ENCODE measurements around a stretch of chr3.

DNA sequence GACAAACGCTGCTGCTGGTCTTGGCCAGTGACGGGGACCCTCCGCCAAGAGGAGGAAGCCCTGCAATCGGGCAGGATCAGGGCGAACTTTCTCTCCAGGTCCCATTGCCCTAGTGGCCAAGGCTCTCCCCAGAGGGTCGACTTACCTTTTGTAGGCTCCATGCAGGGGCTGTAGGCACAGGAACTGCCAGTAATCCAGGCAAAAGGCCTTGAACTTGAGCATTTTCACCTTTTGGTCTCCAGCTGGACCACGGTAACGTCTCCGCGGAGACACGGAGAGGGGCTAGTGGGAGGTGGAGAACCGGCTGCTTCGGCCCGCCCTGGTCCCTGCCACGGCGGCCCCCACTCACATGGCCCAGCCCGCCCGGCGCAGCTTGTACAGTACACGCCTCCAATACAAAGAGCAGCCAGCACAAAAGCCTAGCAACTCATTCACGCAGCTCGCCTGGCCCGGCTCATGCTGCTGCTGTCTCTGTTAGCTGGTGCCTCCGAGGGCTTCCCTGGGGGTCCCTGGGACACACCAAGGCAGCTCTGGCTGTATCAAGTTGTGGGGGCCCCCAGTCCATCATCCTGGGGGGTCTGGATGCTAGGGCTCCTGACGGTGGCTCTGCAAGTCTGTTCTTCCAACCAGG is 31.0 kb downstream of the IQSEC1 start:
- RRBS, result 84% methylated on average over 12 of the region's 25 CpGs

DNA sequence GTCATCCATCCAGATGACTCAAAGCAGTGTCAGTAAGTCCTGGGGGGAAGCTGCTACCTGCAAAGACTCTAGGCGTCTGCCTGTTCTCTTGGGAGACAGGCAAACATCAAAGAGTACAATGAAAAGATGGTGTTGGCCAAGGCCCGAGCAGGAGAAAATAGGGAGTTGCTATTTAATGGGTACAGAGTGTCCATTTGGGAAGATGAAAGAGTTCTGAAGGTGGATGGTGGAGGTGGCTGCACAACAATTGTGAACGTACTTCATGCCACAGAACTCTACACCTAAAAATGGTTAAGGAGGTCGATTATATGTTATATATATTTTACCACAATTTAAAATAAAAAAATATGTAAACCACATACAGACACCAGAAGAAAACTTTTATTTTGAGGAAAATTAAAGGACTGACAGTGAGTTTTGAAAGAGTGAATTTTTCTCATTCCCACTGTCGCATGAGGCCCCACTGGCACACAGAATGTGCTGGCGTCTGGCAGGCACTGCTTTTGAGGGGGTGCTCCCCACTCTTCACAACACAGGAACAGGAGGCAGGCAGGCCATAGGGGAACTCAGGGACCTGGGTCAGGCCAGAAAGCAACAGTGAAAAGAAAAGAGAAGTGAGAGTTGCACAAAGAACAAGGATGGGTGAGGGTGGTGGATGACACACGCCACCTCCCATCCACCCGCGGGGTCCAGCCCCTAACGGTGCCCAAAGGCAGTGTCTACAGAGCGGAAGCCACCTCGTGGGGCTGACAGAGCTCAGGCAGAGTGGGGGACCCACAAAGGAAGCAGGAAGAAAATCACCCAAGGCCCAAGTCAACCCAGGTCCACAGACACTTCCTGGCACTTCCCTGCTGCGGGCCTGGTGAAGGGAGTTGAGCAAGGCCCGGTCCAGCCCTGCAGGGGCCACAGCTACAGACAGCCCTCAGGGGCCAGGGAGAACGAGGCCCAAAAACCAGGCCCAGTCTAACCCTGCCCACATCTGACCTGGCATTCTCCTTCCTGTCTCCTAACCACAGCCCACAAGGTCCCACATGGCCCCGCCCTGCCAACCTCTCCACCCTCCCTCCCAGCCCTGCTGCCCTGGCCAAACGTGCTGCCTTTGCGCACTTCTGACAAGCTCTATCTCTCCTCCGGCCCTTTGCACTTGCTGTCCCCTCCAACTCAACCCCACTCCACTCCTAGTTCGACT is 6.2 kb downstream of the NUP210 start:
- RRBS, result no CpG with 5 or more reads among the region's 20 CpGs

DNA sequence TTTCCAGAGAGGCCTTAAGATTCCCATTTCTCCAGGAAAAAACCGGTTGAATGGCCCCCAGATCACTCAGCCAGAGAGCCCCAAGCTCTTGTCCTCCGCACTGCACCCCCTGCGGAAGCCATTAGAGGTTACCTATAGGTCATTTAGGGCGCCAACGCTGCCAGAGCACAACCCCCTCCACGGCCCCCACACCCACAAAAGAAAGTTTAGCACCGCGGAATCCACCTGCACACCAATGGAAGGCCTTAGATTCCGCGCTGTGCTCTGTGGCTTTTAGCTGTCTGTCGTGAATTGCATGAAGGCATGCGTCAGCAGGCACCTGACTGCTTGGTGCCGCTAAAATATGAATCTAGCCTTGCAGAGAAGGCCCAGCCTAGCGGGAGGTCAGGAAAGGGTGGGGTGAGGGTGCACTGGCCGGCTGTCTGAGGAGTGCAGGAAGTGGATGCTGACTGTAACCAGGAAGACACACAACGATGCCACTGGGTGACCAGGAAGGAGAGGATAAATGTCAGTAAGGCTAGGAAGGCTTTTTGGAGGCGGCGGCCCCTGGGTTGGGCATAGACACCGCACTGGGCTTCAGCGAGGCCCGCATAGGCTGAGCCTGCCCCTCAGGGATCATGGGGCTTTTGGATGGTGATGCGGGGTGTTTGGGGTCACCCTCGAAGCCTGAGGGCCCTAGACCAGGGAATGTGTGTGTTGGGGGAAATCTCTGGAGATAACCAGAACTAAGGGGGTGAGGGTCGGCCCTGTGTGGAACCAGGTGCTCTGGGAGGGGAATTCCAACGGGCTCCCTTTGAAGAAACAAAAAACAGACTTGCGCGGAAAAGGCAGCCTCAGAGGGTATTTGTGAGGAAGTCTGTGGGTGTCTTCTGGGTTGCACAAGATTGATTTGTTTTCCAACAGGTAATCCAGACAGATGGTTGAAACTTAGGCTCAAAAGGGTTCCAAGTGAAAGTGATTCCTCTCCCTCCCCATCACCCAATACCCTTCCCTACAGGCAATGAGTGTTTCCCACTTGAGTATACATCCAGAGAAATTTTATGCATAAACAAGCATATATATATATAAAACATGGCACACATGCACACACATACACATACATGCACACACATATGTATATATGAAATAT is 1.1 kb upstream of the NUP210 start:
- RRBS, result 42% methylated on average over 1 of the region's 27 CpGs

DNA sequence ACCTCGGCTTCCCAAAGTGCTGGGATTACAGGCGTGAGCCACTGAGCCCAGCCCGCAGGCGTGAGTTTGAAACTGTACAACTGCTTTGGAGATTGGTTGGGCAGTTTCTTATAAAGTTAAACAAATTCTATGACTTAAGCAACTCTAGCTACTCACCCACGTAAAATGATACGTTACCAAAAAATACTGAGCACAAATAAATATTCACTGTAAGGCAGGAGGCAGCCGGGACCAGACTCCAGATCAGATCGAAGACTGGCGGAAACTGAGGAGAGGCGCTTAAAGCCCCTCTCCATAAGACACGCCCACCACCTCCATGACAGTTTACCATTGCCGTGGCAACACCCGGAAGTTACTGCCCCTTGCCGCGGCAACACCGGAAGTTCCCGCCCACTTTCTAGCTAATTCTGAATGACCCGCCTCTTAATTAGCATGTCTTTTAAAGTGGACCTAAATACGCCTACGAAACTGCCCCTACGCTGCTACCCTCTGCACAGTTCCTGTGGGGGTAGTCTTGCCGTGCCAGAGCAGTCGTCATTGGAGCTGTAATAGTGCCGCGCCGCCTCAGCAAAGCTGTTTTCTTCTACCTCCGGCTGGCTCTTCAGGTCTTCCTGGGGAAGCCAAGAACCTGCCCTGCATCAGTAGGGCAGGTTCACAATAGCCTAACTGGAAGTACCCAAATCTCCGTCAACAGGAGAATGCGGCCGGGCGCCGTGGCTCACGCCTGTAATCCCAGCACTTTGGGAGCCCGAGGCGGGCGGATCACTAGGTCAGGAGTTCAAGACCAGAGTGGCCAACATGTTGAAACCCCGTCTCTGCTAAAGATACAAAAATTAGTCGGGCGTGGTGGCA is 28.3 kb upstream of the HDAC11 start:
- RRBS, result no CpG with 5 or more reads among the region's 39 CpGs

GRCh38 chr3:13480530-13481598 is 758 bp downstream of the HDAC11 start:
- RRBS, result 2% methylated on average over 8 of the region's 53 CpGs

- RRBS, result 60% methylated on average over 2 of the region's 10 CpGs
Measured at GRCh38 chr3:13532001-13532558, 16.8 kb upstream of the FBLN2 start.

DNA sequence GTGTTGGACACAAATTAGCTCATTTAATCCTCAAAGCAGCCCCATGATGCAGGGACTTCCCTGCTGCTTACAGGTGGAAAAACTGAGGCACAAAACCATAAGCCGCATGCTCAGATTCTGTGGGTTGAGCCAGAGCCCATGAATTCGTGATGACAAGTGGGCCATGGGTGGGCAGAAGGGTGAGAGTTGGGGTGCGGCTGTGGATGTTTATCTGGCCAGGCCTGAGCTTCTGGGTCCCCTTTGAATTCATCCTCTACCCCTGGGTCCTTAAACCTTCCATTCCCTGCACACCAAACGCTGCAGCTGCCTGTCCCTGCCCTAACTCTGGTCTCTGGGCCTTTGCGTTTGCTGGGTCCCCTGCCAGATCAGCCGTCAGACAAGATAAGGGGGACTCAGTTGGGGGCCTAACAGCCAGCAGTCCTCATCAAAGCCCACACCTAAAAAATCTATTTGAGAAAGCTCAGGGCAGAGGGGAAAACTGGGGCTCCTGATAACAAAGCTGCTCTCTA is 26.3 kb downstream of the FBLN2 start:
- RRBS, result no CpG with 5 or more reads among the region's 6 CpGs

DNA sequence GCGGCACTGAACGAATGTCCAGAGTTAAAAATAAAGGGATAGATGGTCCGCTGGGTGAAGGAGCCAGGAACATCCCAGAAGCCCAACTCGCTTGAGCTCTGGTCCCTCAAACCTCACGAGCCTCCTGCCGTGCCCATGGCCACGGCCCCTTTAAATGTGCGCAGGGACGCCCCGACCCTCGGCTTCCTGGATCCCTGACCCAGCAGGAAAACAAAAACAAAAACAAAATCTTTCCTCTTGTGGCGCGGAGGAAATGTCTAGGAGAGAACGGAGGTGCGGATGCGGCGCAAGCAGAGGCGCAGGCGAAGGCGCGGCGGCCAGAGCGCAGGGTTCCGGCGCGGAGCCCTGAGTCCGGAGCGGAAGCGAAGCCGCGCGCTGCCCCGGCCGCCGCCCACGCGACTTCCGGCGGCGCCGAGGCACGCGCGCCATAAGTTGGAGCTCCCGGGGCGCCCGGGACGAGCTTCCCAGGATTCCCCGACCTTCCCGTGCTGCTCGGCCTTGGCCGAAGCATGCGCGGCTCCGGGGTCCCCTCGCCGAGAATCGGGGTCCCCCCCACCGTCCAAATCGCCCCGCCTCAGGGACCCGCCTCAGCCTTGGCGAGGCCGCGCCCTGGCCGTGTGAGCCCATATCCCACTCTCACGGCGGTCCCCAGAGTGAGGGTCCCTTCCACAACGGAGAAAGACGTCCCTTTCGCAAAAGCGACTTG is 52.9 kb upstream of the WNT7A start:
- RRBS, result 7% methylated on average over 12 of the region's 72 CpGs

DNA sequence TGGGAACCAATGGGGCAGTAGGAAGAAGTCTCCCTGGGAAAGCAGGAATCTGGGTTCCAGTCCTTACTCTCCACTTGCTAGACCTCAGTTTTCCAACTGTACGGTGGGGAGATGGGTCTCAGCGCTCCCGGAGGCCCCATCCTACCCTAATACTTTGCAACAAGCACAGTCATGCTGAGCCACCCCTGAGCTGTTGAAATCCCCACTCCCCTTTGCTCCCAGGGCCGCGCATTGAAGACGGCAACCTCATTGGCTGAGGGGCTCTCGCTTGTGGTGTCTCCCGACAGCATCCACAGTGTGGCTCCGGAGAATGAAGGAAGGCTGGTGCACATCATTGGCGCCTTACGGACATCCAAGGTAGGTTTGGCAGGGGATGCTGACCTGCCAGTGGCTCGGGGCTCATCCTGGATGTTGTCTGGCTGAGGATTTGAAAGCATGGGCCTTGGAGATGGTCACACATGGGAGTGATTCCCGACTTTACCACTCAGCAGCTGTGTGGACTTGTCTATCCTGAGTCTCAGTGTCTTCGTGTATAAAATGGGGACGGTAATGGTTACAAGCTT is 5.8 kb downstream of the TMEM43 start:
- RRBS, result no CpG with 5 or more reads among the region's 15 CpGs

DNA sequence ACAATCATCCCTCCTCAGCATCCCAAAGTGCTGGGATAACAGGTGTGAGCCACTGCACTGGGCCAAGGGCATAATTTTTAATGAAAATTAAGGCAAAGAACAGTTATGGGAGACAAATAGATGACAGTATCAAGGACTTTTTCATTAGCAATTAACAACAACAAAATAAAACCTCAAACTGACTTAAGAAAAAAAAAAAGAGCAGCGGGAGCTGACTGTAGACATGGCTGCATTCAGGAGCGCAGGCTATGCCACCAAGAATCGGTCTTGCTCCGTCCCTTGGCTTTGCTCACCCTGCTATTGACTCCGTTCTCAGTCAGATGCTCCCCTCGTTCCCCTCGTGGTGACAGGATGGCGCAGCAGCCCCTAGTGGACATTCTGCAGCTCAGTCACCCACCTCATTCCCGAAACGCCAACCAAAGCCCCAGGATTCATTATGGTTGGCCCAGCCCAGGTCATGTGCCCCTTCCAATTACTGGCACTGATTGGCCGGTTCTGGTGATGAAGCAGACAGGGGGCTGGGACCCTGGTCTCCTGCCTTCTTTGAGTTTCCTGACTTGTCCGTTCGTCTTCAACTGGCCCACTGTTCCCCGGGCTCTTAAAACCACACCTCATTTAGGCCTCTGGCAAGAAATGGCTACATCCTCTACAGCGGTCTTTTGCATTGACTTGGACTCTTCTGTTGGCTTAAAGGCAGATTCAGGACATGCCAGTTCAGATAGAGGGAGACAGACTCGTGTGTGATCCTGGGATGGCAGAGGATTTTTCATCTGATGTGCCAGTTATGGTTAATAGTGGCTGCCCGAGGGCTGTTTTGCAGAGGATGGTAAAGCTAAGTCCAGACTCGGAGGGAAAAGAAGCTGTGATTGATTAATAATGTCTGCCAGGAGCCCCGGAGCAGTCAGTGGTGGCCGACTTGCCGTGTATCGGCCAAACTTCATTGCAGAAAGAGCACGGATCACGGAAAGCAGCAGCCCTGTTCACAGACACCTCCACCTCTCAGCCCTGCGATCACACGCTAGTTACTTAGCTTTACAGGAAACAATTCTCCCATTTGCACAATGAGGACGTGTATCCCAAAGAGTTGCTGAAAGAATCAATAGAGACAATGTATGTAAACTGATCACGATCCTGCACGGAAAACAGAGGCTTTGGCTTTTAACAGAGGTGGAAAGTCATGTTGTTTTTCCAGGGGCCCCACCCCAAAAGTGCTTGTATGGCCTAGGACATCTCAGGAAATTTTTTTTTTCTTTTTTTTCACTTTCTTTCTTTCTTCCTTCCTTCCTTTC is 37.8 kb downstream of the LSM3 start:
- RRBS, result no CpG with 5 or more reads among the region's 29 CpGs

DNA sequence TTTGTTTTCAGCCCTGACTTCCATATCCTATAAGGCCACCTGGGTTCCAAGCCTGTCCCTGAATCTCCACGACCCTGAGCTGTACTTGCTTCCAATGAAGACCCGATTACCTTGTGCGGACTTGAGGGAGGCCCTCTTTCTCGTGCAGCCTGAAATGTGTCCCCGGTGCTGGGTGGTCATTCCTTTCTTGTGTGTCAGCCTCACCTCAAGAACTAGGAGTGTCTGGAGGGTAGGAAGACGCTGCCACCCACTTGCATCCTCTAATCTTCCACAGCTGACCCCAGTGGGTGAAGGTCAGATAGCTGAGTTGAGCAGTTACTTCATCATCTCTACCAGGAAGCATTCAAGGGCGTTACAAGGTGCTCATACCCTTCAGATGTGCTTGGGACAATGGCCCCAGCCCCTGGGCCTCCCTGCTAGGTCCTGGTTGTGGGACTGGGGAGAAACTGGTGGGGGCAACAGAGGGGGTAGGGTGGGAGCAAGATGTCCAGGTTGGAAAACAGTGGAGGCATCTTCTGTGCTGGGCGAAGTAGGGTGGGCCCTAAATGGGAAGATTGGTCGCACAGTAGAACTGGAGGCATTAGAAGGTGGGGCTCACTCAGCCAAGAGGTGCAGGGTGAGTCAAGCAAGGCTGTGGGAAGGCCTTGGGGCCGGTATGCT is 74.2 kb downstream of the LSM3 start:
- RRBS, result no CpG with 5 or more reads among the region's 10 CpGs

DNA sequence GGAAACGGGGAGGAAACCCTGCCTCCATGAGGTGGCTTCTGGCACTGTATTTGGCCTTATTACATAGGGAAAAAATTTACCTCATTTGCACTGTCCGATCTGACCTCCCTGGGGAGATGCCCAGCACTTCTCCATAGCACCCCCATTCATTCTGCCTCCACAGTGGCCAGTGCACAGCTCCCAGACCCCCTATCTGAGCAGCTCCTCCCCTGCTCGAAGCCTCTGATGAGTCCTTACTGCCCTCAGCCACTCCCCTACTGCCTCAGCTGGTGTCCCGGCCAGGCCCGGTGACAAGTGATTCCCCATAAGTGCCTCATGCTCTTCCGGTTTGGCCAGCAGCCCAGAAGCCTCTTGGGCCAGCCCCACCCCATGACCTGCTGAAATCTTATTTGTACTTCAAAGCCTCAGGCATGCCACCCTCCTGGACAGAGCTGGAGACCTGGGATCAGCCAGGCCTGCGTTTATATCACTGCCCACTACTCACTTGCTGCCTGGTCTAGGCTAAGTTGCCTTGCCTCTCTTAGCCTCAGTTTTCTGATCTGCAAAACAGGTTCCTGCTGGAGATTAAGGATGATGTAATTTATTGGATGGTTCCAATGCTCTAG is 30.6 kb upstream of the SLC6A6 start:
- RRBS, result 14% methylated on average over 1 of the region's 7 CpGs

DNA sequence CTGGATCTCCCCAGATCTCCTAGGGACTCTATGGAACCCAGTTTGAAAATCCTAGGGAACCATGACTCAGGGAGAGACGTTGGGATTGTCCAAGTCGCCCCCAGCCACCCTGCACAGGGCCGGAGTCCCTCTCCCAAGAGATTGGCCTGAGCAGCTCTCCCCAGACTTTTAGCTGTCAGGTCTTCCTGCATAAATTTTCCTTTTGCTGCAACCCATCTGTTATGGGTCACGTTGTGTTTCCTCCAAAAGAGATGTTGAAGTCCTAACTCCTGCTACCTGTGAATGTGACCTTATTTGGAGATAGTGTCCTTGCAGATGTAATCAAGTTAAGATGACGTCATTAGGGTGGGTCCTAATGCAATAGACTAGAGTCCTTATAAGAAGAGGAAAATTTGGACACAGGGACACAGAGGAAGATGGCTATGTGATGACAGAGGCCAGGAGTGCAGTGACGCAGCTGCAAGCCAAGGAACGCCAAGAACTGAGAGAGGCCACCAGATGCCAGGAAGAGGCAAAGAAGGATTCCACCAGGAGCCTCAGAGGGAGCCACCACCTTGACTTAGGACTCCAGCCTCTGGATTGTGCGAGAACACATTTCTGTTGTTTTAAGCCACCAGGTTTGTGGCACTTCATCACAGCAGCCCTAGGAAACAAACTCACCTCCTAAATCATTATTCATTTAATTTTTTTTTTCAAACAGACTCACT is 13.2 kb upstream of the SLC6A6 start:
- RRBS, result no CpG with 5 or more reads among the region's 8 CpGs

GRCh38 chr3:14403940-14404609 is 1.7 kb downstream of the SLC6A6 start:
- RRBS, result 0% methylated on average over 1 of the region's 9 CpGs

DNA sequence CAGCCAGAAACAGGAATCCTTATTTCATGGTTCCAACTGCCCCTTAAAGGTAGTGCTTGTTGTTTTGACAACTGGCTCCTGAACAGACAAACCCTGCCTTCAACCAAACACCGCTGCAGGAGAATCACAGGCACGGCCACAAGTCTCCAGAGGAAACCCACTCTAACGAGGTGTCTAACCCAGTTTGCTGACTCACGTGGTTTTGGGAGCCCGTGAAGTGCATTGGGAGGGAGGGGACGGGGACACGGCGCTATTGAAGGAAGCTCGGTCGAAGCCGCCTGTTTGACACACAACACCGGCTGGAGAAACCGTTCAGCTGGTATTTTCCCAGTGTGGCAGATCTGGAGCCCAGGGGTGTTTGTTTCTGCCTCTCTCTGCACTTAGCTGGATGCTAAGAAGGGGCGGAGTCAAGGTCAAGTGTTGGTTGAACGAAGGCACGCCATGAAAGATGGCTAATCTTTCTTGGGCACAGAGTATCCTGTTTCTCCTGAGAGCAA is 22.3 kb downstream of the SLC6A6 start:
- RRBS, result no CpG with 5 or more reads among the region's 16 CpGs

DNA sequence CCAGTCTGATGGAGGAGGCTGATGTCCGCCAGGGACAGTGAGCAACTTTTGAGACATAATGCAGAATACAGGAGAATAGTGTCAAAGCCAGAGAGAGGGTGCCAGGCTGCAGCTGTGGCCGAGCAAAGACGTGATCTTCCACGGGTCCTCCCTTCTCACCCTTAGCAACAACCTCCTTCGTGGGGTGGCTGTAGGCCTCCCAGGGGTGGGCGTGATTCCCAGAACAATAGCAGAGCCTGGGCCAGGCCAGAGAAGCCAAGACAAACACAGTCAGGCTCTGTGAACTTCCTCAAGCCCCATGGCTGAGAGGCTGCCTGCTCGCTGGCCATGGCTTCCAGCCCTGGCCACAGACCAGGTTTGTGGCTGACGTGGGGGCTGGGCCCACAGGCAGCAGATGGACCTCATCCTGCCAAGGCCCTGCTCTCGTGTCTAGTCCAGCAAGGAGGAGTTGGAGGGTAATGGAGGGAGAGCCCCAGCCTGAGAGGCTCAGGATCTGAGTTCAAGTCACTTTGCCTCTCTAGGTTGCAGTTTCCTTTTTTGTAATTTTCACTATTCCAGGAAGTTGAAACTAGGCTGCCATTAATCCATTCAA is 58.2 kb downstream of the SLC6A6 start:
- RRBS, result no CpG with 5 or more reads among the region's 9 CpGs

GRCh38 chr3:14471681-14472633 is 68.2 kb downstream of the GRIP2 start:
- RRBS, result no CpG with 5 or more reads among the region's 17 CpGs

DNA sequence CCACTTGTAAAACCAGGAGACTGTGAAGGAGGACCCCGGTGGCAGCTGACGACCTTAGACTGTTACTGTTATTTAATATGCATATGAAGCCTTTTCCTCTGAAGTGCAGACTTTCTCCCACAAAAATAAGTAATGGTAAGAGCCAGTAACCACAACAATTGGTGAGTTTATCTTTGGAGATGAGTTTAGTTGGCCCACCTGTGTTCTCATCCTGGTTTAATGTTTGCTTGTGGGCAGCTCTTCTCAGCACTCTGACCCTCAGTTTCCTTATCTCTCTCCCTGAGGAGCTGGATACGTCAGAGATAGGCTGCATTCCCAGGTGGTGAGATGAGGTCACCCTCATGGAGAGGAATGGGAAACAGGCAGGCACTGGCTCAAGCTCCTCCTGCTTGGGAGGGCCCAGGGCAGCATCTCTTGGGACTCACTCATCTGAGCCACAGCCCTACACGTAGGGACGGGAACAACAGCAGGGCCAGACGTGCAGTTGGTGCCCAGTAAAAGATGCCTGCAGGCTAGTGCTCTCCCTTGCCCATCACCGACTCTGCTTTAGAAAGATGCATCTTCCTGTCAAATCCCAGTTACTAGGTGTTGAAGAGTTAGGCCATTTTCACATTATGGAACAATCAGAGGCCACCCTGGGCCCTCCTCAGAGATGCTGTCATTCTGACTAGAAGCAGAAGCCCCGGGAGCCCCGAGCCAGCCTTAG is 59.9 kb downstream of the GRIP2 start:
- RRBS, result no CpG with 5 or more reads among the region's 9 CpGs

DNA sequence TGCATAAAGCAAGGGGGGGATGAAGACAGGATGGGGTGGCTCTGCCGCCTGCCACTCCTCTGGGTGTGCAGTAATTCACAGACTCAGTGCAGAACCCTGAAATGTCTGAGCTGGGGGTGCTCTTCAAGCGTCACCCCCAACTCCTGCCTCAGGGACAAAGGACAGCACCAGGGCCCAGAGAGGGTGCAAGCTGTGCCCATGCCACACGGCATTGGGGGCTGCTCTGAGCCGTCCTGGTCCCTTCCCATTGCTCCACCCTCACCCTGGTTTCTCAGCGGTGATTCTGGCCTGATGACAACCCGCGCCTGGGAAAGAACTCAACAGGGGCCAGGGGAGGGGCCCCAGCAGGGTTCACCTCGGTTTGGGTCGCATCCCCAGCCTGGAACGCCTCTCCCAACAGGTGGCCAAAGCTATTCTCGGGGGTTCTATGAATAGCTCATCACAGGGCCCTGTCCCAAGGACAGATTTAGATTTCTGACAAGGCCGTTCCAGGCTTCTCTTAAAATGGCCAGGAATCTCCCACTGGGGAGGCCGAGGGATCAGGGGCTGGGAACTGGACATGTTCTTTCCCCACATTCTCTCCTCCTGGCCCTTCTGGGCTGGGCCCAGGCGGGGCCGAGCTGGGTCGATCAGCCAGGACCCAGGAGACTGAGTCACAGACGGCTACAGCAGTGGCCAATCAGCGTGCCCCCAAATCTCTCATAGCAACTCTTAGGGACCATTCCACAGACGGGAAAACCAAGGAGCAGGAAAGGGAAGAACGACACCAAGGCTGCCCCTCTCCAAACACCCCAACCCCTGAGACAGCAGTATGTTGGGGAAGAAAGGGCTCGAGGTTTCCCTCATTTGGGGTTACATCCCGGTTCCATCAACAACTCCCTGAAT is 17.9 kb downstream of the GRIP2 start:
- RRBS, result no CpG with 5 or more reads among the region's 22 CpGs

DNA sequence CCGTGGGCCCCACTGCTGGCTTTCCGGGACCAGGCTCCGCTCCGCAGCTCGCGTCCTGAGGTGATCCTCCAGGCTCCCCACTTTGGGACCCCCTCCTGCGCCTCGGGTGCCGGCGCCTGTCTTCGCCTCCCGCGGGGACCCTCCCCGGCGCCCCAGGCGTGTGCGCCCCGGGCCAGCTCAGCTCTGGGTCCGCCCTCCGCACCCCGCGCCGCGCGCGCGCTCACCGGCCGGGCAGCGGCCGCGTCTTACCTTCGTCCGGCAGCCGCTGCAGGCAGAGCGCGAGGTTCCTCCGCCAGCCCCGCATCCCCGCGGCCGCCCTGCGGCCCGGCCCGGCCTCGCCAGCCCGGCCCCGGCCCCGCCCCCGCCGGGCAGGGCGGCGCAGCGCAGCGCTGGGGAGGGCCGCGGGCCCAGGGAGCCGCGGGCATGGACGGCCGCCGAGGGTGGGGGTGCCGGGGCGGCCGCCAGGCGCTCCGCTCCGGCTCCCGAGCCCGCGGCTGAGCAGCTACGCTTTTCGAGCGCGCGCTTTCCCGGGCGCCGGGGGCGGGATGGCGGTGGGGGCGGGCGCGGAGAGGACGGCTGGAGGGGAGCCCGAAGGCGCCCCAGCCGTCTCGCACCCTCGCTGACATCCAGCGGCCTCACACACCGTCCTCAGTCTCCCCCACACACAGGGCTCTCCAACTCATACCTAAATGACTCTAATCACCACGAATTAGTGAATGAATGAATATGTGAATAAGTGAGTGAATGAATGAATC is 48.7 kb upstream of the CCDC174 start:
- RRBS, result 3% methylated on average over 57 of the region's 93 CpGs

Data from amniotic epithelial cell (primary cell).